Sciatic nerve (tissue), 1 donor: ENCODE results near the genes STAB1, GNL3 and ITIH1.

GRCh38 chr3:52404975-52405725, 4.7 kb downstream of the BAP1 start:
- PRO-cap: no peak

DNA sequence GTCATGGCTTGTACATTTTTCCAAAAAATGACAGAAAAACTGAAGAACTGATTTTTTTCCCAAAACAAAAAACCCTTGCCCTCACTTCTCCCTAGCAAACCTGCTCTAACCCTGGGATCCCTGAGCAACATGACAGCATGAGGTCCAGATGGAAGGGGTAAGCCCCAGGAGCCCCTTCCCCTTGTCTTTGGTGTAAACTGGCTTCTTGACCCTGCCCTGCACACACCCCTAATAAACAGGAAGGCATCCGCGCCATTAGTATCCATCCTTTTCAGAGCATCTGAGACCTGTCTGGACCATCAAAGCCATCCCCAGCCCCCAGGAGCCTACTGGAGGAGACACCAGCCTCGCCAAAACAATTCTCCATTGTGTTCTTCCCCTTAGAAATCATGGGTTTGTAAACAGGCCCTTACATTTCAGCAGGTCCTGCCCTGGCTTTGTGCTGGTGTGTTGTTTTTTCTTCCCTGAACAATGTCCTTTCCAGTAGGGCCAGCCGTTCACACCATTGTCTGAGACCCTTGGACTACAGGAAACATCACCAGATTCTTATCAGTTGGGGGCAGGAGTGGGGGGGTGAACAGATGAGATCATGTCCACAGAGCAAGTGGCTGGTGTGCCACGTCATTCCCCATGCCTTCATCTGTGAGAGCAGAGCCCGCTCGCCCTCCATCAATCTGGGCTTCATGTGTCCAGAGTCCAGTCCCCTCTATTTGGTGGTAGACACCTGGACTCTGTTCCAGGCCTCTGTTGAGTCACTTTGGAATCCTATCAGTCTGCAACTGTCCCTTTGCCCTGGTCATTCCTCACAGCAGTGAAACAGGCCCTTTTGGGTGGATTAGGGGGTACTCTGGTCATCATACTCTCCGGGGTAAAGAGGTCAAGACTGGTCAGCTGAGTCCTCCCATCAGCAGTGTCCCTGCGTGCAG, 15.2 kb downstream of the SEMA3G start:
- PRO-cap: no peak

GRCh38 chr3:52472215-52472548, 16.8 kb downstream of the NISCH start:
- PRO-cap: no peak

- PRO-cap: no peak
These were observed 18.3 kb downstream of the NISCH start for GRCh38 chr3:52473672-52474192.

- PRO-cap: no peak
These were observed 9.5 kb upstream of the STAB1 start for GRCh38 chr3:52485694-52485946.

- PRO-cap: bidirectional peak, plus-strand start at chr3:52495338, minus-strand start at chr3:52495235
These were observed at the start of gene STAB1 for GRCh38 chr3:52494730-52495741. TSS of gene STAB1 (plus strand) at chr3:52495338.

- PRO-cap: no peak
These were observed 13.9 kb downstream of the STAB1 start for GRCh38 chr3:52509080-52509496.

DNA sequence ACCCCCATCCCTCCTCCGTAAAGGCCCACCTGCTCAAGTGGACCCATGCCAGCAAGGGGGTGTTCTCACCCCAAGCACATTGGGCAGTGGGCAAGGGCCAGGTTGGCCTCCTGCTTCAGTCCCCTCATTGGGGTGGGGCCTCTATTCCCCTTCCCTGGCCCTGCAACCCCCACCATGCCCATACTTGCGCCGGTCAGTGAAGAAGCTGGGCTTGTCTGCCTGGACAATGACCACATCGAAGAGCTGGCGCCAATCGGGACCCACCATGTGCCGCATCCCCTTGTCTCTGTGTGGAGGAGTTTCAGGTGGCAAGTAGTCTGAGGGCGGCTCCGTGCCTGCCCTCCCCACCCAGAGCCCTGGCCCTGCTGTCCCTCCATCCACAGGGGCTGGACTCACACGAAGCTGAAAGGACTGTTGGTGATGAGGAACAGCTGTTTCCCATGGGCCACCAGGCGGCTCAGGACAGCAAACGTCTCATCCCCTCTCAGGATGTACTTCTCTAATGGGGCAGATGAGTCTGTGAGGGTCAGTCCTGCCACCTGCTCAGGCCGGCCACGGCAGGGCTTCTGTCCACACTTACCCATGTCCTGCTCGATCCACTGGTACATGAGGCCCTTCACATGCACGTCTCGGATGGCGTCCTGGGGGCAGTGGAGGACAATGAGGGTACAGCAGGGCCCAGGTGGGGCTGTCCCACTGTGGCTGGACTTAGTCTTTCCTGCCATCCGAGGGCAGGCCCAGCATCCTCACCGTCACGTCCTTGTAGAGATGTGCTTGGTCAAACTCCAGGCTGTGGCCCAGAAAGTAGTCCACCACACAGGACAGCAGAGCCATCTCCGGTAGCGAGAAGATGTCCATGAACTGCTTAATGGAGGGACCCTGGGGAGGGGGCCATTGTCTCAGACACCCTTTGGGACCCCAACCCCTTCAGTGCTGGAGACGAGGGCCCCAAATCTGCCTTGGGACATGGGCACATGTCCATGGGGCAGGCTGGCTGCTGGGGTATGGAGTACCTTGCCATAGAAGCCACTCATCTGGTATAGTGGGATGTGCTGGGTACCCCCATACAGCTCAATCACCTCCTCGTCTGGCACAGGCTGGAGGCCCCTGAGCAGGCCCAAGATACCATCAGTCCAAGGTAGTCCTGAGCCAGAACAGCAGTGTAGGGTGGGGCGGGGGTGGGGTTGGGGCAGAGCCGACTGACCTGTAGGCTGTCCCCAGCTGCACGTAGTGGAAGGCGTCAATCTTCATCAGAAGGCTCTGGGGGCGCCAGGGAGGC, 5.8 kb downstream of the NT5DC2 start:
- PRO-cap: no peak

- PRO-cap: bidirectional peak, plus-strand start at chr3:52533979, minus-strand start at chr3:52533810
These were observed 196 bp upstream of the NT5DC2 start for GRCh38 chr3:52533929-52534176.

- PRO-cap: no peak
These were observed 9.4 kb downstream of the UQCC5 start for GRCh38 chr3:52545775-52546289.

DNA sequence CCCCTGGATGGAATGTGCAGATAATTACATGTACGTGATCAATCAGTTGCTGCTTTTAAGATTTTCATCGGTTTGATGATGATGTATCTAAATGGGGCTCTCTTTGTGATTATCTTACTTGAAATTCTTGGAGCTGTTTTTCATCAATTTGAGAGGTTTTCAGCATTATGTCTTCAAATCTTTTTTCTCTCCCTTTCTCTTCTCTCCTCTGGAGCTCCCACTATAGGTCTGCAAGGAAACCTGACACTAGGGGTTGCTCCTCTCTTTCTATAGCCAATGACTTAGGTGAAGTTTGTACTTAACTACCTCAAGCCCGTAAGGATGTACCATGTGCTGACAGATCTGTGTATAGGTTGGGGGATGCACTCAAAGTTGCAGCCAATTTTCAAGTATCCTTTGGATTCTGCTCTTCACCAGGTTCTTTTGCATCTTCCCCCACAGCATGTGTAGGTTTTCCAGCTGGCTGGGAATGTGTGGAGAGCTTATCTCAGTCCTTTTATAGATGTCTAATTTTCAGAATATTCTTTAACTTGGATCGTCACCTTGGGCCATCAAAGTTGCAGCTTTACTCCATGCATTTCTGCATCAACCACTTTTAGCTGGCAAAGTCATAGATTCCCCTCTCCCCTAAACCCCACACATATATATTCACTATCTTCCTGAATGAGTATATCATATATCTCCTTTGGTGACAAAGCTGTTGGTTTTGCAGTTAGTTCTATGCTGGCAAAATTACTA, 65.8 kb downstream of the UQCC5 start:
- PRO-cap: no peak

DNA sequence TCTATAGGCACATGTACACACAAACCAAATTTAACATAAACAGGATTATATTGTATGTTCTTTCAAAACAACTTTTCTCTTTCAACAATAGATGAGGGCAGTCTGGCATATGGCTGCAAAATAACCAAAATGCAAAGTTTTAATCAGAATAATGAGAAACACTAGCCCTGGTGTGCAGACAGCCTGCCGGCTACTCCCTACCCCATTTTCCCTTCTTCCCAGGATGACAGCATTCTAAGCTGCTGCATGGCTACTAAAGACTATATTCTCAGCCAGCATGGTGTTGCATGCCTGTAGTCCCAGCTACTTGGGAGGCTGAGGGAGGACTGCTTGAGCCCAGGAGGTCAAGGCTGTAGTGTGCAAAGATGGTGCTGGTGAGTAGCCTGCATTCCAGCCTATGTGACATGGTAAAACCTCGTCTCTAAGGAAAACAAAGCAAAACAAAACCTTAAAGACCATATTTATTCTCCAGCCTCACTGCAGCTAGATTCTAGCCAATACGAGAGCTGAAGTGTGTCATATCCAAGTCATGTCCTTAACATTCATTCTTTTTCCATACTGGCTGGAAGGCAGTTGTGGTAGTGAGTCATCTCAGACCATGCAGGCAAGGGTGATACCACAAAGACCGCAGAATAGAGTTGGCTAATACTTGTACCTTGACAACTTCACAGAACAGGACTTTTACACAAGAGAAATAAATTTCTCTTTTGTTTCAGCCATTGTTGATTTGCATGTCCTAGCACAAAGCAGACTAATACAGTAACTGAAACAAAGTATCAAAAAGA, 15.2 kb upstream of the GNL3 start:
- PRO-cap: no peak

DNA sequence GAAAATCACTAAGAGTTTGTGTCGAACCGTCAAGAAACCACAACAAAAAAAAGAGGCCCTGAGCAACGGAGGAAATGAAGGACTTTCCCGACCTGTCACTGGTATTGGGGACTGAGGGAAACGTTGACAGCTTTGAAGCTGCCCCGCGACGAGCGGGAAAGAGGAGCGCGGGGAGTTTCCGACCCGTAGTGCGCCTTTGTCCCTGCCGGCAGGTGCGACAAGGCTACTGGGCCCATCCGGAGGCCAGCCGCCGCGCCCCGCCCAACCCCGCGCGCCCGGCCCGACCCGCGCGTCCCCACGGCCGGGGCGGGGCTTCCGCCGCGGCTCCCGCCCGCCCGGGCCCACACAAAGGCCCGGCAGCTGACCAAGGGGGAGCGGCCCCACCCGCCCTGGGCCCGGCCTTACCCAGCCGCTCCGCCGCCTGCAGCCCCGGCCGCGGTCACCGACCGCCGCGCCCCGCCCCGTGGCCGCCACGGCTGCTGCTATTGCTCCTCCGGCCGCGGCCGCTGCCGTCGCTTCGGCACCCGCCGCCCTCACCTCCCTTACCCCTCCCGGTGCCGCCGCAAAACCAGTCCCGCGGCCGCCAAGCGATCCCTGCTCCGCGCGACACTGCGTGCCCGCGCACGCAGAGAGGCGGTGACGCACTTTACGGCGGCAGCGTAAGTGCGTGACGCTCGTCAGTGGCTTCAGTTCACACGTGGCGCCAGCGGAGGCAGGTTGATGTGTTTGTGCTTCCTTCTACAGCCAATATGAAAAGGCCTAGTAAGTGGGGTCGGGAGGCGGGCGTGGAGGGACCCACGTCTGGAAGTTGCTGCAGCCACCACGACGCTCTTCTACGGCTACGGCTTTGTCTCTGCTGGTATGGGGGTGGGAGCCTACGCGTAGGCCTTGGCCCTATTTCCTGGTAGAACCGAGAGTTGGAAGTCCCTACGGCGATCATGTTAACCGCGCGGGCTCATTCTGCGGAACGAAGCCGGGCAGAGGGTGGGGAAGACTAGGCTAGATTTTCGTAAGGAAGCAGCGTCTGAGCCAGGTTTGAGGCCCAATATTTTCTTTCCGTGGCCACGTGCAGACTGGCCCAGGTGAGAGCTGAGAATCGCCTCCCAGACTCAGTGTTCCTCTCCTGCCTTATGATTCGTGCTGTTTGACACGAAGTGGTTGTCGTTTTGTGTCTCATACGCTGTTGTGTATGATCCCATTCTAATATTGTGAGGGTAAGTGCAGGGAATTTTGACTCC, at the start of gene GNL3:
Gene GNL3, plus strand, starts transcription at position 689 of the 1,238 bp plus-strand sequence.
- PRO-cap: bidirectional peak, plus-strand start at position 348 of the sequence, minus-strand start at position 266 of the sequence; bidirectional peak, plus-strand start at position 689 of the sequence, minus-strand start at position 539 of the sequence; unidirectional peak, plus-strand start at position 958 of the sequence

- PRO-cap: no peak
These were observed 6.7 kb downstream of the SPCS1 start for GRCh38 chr3:52712545-52713157.

DNA sequence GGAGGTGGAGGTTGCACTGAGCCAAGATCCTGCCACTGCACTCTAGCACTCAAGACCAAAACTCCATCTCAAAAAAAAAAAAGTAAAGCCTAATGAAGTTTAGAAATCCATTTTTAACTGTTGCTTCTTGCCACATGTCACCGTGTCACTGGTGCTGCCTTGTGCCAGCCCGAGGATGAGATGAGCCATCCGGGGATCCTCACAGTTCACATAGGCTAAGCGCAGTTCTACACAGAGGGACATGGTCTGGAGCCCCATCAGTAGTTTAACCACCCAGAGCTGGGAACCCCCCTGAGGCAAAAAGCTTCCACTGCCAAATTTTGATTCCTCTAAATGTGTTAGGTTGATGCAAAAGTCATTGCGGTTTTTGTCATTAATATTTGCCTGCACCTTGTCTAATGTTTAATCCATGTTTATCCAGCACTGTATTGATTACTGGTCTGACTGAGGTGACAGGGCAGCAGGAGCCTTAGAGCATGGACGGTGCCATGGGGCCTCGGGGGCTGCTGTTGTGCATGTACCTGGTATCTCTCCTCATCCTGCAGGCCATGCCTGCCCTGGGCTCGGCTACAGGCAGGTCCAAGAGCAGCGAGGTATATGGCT, at the start of gene ITIH1:
Gene ITIH1, plus strand, starts transcription at position 460 of the 603 bp plus-strand sequence.
- PRO-cap: no peak

GRCh38 chr3:52779373-52780220, 2.2 kb downstream of the ITIH1 start:
- PRO-cap: no peak

GRCh38 chr3:52816877-52817345, 13.6 kb downstream of the ITIH4 start:
- PRO-cap: no peak

DNA sequence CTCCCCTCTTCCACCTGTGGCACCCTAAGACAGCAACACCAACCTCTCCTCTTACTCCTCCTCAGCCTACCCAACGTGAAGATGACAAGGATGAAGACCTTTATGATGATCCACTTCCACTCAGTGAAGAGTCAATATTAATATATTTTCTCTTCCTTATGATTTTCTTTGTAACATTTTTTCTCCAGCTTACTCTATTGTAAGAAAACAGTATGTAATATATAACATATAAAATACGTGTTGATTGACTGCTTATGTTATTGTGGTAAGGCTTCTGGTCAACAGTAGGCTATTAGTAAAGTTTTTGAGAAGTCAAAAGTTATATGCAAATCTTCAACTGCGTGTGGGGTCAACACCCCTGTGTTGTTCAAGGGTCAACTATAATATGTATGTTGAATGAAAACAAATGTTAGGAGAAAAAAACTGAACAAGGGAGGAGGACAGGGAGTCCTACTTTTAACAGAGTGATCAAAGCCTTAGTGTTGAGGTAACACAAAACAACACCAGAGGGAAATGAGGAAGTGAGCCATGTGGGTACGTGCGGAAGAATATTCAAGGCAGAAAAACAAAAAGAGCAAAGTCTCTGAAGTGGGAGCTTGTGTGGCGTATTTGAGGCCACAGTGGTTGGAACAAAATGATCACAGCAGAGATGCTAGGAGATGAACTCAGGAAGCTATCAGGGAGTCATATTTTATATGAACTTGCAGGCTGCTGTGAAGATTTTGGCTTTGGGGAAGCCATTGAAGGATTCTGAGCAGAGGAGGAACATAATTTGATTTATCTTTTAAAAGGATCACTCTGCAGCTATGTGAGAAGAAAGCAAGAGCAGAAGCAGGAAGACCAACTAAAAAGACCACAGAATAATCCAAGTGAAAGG, 62.5 kb downstream of the SFMBT1 start:
- PRO-cap: no peak

- PRO-cap: no peak
These were observed 46.8 kb downstream of the SFMBT1 start for GRCh38 chr3:52998570-52999906.

DNA sequence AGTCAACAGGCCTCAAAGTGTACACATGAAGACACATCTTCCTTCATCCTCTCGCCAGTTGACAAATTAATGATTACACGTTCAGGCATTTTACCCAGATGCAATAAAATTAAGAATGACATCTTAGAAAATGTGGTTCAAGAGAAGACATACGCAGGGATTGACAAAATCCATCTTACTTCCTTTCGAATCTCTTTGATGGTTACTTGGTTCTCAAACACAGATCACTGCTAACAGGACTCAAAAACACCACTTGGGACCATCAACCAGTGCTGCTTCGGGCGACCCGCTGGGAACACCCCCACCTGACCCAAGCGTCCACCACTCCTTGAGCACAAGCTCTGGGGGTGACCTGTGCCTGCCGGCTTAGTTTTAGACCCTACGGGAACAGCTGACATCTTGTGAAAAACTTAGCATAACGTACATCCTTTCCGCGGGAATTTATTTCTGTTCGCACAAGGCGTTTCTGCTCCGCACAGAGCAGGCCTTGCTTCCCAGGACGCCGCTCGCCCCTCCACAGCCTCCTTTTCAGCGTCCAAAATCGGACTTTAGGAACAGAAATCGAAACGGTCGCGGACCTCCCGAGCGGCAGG, 1.3 kb downstream of the SFMBT1 start:
- PRO-cap: bidirectional peak, plus-strand start at position 564 of the sequence, minus-strand start at position 343 of the sequence